A375 (cell line): ENCODE measurements around the gene TIMM8B.

- RAMPAGE, long total RNA = no peak
Measured at GRCh38 chr11:111913379-111913909, 910 bp downstream of the HSPB2 start.

GRCh38 chr11:112017543-112018260 is 7.5 kb upstream of the DLAT start:
- RAMPAGE, long total RNA = no peak

- RAMPAGE, long total RNA = start-site peak on the minus strand at chr11:112086731-112086758, 561 and 168 reads in 2 replicates
Measured at GRCh38 chr11:112086595-112087011, at the start of gene TIMM8B. Gene TIMM8B, minus strand, starts transcription at chr11:112086756.

GRCh38 chr11:112129806-112130216 is 34.1 kb downstream of the IL18 start:
- RAMPAGE, long total RNA = no peak

GRCh38 chr11:112881330-112882002 is 79.8 kb upstream of the NCAM1 start:
- RAMPAGE, long total RNA = no peak

DNA sequence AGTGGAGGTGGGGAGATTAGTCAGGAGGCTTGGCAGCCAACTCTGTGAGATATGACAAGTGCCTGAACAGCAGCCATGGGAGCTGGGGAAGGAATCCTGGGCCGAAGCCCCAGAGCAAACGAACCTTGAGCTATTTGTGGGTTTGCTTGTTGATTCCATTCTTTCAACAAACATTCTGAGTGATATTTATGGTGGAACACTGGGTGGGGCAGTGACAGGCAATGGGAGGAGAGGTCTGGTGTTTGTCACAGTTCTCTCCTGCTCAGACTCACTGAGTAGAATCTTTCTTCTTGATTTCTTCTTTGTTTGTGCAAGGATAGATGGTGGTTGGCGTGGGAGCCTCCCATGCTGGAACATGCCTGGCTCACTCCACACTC is 11.0 kb upstream of the NCAM1 start:
- RAMPAGE, long total RNA = no peak

GRCh38 chr11:113873188-113873646 is 2.2 kb downstream of the USP28 start:
- RAMPAGE, long total RNA = no peak

DNA sequence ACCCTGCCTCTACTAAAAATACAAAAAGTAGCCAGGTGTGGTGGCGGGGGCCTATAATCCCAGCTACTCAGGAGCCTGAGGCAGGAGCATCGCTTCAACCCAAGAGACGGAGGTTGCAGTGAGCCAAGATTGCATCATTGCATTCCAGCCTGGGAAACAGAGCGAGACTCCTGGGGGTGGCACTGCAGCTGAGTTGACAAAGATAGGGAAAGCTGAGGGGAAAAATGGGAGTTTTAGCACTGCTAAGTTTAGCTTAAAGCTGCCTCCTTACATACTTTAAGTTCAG is 8.9 kb upstream of the USP28 start:
- RAMPAGE, long total RNA = no peak

DNA sequence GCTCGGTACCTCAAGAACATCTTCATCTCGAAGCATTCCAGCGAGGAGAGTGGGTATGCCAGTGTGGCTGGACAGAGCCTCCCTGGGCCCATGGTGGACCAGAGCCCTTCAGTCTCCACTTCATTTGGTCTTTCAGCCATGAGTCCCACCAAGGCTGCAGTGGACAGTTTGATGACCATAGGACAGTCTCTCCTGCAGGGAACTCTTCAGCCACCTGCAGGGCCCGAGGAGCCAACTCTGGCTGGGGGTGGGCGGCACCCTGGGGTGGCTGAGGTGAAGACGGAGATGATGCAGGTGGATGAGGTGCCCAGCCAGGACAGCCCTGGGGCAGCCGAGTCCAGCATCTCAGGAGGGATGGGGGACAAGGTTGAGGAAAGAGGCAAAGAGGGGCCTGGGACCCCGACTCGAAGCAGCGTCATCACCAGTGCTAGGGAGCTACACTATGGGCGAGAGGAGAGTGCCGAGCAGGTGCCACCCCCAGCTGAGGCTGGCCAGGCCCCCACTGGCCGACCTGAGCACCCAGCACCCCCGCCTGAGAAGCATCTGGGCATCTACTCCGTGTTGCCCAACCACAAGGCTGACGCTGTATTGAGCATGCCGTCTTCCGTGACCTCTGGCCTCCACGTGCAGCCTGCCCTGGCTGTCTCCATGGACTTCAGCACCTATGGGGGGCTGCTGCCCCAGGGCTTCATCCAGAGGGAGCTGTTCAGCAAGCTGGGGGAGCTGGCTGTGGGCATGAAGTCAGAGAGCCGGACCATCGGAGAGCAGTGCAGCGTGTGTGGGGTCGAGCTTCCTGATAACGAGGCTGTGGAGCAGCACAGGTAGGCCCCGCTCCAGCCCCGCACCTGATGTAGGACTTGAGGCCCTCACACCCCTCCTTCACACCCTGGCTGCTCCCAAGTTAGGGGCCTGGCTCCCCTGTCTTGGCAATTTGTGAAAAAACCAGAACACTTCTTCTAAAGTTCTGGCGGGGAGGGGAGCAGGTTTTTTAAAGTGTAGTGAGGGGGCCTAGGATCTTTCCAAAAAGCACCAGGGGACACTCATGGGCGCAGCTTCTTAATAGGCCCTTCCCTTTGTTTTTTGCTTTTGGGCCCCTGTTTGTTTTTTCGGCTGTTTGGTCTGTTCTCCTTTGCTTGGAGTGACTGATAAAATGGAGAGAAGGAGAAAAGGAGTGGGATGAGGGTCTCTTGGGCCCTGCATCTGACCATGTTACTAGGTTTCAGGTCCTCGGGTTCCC is 4.7 kb downstream of the ZBTB16 start:
- RAMPAGE, long total RNA = no peak

GRCh38 chr11:114068220-114068922 is 8.9 kb downstream of the ZBTB16 start:
- RAMPAGE, long total RNA = no peak

GRCh38 chr11:114082704-114083657 is 23.5 kb downstream of the ZBTB16 start:
- RAMPAGE, long total RNA = no peak

DNA sequence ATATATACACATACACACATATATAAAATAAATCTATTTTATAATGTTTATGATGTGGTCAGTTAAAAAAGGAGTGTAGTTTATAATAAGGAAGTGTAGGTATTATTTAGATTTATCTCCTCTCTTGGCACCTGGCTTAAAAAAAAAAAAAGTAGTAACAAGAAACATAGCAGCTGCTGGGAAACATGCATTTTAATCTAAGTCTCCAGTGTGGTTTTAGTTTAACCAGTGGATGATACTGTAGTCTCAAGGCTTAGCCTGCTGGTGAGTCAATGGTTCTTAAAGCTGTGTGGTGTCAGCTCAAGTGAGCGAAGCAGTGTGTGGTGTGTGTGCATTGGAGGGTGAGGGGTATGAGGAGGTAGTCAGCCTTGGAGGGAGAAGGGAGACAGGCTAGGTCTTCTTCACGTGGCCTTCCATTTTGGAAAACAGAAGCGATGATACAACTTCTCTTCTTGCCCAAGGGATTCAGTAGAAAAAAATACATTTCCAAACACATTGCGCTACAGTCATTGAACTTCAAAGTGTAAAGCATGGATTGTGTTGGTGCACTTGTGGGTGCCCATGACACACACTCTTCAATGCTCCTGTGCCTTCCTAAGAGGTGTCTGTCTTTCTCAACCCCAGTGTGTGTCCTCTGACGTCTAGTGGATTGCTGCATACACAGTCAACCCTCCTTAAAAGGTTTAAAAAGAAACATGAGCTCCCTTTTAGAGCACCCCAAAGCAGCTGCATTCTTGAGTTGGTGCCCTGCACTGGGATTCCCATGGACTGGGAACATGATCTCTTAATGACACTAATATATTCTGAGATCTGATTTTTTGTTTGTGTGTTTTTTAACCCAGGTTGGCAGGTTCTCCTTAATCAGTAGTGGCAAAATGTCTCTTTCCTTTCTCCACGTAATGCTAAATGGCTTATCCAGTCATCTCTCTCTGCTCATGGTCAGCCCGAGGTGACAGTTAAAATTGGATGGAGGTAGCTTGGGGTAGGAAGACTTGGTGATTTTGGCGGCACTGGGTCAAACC is 40.1 kb downstream of the ZBTB16 start:
- RAMPAGE, long total RNA = no peak

DNA sequence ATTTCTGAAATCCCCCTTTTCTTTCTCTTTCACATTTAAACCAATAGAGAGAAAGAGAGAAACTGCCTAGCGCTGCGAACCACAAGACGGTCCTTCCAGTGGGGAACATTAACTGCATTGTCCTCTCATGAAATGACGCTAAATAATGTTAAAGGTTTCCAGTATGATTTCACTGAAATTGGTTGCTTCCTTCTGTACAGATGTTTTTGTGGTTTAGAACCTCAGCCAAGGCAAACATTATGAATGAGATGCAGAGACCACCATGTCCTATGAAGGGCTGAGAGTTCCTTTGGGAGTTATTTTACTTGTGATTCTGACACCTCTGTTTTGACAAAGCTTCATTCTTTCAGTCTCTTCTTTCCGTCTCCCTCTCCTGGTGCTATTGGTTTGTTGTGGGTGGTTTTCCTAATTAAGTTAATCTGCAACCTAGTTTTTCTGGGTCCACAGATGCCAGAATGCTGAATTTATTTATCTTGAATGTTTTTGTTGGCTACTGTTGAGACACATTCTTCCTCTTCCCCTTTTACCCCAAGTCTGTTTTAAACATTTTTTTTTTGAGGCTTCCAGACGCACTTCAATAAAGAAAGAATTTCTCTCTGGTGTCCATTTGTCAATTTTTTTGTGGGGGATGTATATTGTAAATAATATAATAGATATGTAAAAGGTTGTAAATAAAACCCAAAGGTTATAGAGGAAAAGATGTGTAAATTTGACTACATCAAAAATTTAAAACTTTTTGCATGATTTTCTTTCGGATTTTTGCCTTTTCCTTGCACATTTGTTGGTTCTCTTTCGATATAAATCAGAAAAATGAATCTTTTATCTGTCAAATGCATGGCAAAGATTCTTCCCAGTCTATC is 52.1 kb downstream of the ZBTB16 start:
- RAMPAGE, long total RNA = no peak

GRCh38 chr11:114128032-114129095 is 68.9 kb downstream of the ZBTB16 start:
- RAMPAGE, long total RNA = no peak

DNA sequence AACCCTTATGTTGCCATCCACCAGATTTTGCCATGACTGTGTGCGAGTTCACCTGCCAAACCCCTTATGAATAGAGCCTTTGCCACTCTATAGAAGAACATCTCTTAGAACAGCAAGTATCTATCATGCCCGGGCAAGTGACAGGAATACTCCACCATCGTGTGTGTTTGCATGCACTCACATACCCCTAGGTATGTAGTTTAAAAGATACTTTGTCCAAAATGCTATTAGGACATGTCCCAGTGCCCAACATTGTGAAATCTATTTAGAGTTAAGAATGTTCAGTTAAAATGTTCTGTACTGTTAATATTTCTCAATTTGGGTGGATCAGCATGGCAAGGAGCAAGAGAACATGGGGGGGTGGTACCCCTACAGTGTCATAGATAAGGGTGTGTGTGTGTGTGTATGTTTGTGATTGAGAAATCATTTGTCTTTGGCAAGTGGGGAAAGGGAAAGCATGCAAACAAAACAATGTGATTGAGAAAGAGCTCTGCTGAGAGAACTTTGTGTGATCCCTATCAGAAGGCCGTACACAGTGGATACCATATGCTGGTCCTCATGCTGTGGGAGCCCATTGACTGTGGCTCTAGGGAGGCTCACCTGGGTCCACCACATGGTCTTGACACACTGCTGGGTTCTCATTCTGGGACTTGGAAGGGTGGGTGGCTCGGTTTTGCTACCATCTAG is 95.0 kb downstream of the ZBTB16 start:
- RAMPAGE, long total RNA = no peak

DNA sequence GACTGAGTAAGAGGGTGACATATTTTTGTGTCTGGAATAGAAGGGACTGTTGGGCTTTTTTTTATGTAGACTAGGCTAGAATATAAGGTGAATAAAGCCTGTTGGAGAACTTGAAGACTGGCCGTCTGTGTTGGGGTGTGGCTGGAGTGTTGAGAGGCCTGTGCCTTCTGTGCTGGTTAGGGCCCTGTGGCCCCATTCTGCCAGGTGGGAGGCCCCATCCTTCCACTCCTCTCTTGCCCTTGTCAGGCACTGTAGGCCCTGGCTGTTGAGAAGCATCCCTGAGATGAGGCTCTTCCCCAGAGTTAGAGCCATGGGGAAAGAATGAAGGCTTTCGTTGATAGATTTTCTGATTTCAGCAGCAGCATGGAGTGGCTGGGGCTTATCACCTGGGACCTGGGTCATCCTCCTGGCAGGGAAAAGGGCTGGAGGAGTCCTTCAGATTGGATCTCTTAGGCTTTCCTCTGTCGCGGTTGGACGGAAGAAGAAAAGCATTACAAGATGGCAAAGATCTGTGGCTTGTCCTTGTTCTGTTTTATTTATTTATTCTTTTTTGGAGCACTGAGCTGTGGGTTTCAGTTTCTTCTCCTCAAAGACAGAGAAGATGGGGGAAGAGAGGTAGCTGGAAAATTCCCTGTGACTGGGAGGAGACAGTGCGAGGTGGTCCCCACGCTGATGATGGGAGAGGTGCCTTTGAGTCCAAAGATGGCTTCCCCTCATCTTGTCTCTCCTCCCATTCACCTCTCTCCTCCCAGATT is 102.4 kb downstream of the ZBTB16 start:
- RAMPAGE, long total RNA = no peak

GRCh38 chr11:114174755-114175454 is 115.4 kb downstream of the ZBTB16 start:
- RAMPAGE, long total RNA = no peak

- RAMPAGE, long total RNA = no peak
Measured at GRCh38 chr11:114193716-114194733, 102.2 kb upstream of the NNMT start.

GRCh38 chr11:114223198-114223991 is 72.8 kb upstream of the NNMT start:
- RAMPAGE, long total RNA = no peak

DNA sequence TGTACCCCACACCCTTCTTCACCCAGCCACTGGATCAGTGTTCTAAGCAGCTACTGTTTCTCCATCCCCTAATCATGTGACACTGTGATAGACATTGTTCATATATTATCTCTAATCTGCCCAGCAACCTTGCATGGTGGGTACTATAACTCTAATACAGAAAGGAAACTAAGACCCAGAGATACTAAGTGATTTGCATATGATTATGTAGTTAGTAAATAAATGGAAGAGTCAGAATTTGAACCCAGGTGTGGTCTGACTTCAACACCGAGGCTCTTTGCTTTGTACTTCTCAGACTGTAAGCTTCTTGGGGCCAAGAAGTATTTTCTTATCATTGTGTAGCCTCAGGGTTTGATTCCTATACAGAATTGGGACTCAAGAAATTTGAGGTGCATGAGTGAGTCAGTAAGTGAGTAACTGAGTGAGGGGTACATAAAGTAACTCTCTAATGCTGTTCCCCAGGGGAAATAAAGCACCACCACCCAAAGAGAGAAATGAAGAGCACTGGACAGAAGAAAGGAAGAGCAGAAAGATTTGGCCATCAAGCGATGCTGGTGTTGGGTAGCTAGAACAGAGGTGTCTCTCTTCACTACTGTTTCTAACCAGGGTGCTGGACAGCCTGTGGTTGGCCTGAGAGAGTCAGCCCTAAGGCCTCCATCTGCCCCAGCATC is 70.3 kb upstream of the NNMT start:
- RAMPAGE, long total RNA = no peak